Measurements from ENCODE around the genes HTR1B, IRAK1BP1 and TTK.

- PRO-cap = no peak
These were observed 4.1 kb downstream of the COL12A1 start for GRCh38 chr6:75201807-75202067.

DNA sequence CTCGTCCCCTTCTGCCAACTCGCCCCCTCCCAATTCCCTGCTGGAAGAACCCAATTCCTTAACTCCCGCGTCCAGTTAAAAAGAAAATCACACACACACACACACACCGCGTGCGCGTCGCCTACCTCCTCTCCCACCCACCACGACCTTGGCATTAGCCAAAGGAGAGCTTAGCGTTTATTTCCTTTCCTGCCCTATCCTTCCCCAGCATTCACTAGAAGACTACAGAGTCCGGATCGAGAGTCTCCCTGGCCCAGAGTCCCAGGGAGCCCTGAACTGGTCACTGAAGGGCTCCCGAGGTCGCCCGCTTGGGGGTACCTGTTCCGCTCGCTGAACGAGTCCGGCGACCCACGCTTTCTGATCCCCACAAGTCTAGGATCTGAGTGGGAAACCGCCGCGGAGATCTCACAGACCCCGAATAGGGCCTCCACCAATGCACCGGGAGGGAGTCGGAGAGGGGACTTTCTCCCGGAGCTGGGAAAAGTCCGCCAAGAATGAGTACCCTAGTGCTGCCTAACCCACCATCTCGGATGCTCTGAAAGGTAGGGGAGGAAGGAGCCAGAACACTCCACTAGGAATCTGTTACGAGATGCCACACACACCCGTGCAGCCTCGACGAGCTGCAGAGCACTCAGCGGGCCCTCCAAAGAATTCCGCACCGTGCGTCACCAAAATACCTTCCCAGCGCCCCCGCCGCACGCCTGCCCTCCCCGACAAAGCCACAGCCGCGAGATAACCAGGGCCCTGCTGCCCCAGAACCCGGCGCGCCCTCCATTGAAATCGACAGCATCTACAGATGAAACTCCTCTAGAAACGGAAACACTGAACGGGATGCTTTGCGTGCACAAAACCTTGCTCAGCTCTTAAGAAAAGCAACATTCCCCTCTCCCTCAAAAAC is 909 bp downstream of the COL12A1 start:
- PRO-cap = no peak

DNA sequence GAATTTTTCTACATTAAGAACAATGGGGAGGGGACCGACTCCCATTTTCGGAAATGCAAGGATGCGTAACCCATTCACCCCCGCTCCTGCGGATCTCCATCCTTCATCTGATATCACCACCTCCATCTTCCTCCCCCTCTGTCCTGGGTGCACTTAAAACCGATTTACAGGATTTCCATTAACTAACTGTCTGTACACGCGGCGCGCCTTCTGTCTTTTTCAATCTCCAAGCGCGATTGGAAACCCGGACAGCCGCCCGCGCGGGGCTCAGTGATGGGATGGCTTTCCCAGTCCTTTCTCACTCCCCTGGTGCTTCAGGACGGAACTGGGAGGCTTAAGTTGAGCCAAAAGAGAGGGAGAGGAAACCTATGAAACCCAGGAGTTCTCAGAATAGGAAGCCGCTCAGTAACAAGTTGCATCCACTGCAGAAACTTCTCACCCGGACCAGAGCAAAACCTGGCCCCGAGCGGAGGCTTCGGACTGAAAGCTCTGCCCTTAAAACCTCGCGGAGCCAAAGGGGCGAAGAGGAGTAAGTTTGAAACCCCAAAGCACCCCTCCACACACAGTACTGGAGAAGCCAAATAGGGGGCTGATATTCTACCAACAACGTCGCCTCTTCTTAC is 667 bp upstream of the COL12A1 start:
- PRO-cap = no peak

DNA sequence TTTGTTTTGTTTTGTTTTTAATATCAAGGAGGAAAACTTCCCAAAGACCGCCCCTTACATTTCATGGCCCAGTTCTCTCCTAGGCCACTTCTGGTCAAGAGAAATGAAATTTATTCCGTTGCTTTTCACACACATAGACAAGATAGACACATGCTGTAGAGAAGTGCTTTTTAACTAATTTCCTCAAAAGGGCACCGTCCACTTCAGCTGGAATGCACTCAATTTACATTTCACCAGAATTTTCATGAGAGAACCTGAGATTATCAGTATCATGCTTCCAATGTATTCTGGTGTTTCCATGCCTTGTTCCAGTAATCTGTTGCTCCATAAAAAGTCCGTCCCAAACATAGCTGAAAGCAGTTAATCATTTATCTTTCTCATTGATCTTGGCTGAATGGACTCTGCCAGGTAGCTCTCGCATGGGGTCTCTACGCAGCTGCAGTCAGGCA is 18.3 kb upstream of the COL12A1 start:
- PRO-cap = no peak

DNA sequence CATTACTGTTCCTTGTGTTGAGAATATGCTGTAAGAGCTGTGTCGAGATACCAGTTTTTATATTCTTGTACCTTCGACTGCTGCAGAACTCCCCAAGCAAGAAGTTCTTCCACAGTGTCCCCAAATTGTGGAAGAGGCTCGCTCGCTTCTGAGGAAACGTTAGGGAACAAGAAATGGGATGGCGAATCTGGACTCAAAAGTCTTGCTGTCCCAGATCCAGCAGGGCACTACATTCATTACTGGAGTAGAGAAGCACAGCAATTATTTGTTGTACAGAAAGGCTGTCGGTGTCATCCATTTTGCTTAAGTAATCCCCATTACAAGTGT is 625 bp upstream of the COX7A2 start:
- PRO-cap = no peak

- PRO-cap = no peak
These were observed 21.6 kb upstream of the TMEM30A start for GRCh38 chr6:75306227-75306577.

GRCh38 chr6:75431286-75431847 is 62.2 kb downstream of the FILIP1 start:
- PRO-cap = no peak

DNA sequence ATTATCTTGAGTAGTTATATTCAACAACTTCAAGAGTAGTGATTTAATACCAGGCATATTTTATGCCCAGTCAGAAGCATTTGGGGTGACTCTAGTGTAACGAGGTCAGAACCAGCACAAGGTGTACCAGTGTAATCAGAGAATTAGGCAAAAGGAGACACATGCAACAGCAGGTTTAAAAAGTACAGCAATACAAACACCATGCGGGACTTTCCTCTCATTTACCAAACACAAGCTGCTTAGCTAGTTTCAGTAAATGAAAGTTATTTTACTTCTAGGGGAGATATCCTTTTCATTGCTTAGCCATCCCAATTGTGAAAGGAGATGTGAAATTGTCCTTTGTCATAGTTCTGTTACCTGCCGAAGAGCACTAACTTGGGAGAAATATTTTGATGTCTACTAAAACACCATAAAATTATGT is 811 bp downstream of the FILIP1 start:
- PRO-cap = no peak

GRCh38 chr6:76441734-76442405 is 369.4 kb upstream of the IMPG1 start:
- PRO-cap = no peak

- PRO-cap = no peak
These were observed at the start of gene HTR1B for GRCh38 chr6:77463294-77464182. HTR1B (minus strand) TSS chr6:77463491.

- PRO-cap = no peak
These were observed 1.1 kb upstream of the HTR1B start for GRCh38 chr6:77464183-77465032.

- PRO-cap = bidirectional peak, plus-strand start at chr6:78867554, minus-strand start at chr6:78867483
These were observed at the start of gene IRAK1BP1 for GRCh38 chr6:78866968-78868144. IRAK1BP1 (plus strand) TSS chr6:78867551.

GRCh38 chr6:79038959-79039362 is 39.1 kb downstream of the PHIP start:
- PRO-cap = no peak

GRCh38 chr6:79073813-79074312 is 4.2 kb downstream of the PHIP start:
- PRO-cap = no peak

GRCh38 chr6:79777756-79778754 is 146.9 kb downstream of the SH3BGRL2 start:
- PRO-cap = unidirectional peak, plus-strand start at chr6:79778218

DNA sequence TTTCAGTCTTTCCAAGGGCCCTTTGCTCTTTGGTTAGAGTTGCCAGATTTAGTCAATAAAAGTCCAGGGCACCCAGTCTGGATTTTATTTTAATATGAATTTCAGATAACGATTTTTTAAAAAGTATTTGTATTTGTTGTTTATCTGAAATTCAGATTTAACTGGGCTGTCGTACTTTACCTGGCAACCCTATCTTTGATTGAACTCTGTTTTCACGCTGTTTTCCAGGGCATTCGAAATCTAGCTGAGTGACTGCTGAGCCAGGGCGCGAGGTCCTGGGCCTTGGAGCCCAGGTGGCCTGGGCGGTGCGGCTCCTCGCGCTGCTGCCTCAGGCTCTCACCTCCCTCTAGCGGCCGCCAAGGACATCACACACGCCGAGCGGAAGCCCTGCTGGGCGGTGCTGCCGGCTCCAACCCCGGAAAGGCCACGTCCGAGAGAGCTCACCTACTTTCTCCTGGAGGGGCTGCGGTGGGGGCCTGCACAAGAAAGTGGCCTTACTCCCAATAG is 77.9 kb downstream of the ELOVL4 start:
- PRO-cap = no peak

GRCh38 chr6:80003757-80005117 is at the start of gene TTK:
TTK (plus strand) TSS chr6:80004649.
- PRO-cap = unidirectional peak, minus-strand start at chr6:80004357; unidirectional peak, minus-strand start at chr6:80004495

DNA sequence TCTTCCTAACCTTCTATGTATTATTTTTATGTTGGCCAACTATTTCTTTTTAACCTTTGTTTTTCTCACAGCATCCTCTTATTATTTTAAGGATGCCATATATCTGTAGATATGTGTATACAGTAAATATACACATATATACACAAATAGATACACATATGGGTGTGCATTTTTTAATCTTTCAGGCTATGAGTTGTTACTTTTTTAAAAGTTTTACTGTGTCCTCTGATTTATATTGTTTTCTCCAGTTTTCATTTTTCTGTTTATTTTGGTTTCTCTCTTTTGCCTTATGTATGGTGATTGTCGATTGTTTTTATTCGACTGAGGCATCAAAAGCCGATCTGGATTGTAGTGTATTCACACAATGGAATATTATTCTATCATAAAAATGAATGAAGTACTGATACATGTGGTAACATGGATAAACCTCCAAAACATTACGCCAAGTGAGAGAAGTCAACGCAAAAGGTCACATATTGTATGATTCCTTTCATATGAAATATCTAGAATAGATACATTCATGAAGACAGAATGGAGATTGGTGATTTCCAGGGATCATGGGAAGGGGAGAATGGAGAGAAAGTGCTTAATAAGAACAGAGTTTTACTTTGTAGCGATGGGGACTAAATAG is 251.8 kb downstream of the BCKDHB start:
- PRO-cap = no peak

DNA sequence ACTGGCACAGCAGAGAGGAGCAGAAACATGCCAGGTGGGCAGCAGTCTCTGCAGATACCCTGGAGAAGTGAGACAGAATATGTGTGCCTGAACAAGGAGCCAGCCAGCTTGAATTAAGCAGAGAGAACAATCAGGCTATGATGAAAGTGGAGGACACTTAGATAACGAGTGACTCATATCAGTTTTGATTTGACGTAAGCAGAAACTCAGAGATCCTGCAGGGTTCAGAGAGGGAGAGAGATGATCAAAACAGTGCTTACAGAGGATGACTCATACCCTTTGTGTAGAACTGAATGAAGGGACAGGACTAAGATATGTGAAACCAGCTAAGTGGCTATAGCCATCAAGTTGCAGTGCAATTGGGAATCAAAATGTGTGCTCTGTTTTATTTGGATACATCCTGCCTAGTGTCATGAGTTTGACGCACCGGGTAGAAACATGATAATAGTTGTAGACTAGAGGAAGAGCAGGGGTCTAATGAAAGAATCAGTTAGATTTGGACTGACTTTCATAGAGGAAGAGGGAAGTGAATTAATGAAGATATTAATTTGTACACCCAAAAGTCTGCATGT is 300.6 kb downstream of the TENT5A start:
- PRO-cap = no peak

DNA sequence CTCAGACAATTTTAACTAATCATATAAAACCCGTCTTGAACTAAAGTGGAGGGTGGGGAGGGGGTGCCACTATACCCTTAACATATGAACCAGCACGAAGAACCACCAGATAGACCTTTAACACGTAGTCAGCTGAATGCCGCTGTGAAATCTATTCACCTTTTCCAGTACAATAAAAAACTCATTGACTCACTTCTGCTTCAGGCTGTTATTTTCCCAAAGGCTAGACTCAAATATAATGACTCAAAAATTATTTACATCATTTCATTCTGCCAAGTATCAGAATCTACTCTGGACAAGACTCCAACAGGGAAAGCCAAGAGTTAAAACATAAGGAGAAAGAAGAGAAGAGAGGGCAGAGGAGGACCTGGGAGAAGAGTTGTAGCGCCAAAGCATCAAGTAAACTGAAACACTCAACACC is 1.5 kb downstream of the TENT5A start:
- PRO-cap = no peak